Tongue (tissue), 2 donors: ENCODE data around the gene ALG3.

DNA sequence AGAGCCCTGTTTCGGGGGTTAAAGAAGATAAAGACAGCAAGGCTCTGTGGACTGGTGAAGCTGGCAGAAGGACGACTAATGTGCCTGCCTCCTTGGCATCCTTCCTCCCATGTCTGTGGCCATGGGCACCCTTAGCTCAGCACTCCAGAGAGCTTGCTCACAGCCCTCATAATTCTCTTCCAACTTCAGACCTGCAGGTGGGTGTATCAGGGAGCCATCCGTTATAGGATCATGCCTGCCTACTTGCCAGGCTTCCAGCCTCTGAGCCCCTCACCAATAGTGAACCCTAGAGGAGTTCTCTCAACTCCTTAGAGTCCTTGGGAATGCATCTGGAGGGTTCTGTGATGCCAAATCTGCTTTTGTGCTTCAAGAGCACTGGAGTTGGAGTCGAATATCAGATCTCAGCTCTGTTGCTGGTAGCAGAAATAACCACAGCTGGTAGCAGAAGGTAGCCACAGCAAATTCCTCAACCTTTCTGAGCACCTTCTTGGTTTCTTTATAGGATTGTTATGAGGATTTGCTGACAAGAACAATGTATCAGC, 9.3 kb downstream of the ABCF3 start:
- RAMPAGE, long total RNA = no peak

DNA sequence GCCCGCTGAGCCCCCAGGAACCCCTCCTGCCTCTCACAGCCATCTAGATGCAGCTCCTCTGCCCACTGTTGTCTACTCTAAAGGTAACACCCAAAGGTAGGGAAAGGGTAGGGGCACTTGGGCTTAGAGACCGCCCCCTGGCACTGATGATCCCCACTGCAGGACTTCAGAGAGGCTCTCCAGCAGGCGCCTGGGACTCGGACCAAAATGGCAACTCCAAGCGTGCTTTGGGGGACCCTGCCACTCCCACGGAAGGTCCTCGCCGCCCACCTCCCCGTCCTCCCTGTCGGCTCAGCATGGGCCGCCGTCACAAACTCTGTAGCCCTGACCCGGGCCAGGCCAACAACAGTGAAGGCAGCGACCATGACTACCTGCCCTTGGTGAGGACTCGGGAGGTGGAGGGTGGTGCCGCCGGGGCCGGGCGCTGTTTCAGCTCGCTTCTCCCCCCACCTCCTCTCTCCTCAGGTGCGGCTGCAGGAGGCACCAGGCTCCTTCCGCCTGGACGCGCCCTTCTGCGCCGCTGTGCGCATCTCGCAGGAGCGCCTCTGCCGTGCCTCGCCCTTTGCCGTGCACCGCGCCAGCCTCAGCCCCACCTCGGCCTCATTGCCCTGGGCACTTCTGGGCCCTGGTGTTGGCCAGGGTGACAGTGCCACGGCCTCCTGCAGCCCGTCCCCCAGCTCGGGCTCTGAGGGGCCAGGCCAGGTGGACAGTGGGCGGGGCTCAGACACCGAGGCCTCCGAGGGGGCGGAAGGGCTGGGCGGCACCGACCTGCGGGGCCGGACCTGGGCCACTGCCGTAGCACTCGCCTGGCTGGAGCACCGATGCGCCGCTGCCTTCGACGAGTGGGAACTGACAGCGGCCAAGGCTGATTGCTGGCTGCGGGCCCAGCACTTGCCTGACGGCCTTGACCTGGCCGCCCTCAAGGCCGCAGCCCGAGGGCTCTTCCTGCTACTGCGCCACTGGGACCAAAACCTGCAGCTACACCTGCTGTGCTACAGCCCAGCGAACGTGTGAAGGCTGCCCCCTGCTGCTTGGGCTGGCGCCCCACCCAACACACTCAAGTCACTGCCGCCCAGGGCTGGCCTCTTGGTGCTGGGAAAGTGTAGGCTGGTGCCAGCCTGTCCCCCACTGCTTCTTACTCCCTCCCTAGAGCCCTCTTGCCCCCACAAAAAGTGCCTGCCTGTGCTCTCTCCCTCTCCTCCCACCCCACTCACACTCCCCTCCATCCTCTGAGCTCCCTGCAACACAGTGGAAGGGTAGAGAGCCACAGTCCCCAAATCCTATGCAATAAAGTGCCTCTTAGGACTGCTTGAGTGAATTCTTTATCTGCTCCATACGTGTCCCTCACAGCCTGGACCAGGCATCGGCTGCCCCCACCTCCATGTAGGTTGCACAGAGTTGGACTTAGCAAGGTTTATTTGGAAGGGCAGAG, 7.2 kb downstream of the ALG3 start:
- RAMPAGE, long total RNA = no peak

- RAMPAGE, long total RNA = start-site peak on the minus strand at chr3:184248938-184248949, 15 and 13 reads in 2 replicates
Observed at GRCh38 chr3:184248153-184249115, at the start of gene ALG3. TSS of gene ALG3 (minus strand) at chr3:184248962.

DNA sequence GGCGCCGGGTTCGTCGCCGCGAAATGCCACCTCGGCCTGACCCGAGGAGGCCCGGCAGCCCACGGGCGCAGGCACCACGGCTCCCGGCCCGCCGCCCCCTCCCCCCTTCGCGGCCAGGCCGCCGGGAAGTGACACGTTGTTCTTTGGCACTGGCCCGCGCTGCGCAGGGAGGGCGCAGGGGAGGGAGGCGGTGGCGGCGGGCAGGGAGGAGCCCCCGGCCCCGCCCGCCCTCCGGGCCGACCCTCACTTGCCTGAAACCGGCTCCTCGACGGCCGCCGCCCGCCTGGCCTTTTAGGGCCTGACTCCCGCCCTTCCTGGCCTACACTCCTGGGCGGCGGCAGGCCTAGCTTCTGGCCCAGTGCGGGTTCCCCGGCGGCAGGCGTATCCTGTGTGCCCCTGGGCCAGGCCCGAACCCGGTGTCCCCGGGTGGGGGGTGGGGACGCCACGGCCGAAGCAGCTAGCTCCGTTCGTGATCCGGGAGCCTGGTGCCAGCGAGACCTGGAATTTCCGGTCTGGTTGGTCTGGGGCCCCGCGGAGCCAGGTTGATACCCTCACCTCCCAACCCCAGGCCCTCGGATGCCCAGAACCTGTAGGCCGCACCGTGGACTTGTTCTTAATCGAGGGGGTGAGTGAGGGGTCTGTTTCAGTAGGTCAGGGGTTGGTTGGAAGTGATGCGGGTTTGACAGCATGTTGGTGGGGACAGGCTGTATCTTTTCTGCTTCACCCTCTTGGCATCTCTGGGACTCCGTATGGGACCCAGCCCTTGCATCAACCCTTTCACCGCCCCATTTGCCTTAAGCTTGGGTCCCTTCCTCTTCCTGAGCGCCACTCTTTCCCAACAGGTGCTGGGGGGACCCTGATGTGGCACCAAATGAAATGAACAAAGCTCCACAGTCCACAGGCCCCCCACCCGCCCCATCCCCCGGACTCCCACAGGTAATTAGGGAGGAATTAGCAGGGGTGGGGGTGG, 800 bp downstream of the EIF4G1 start:
- RAMPAGE, long total RNA = start-site peak on the plus strand centred at position 240 of the sequence, 64 bp wide, 18 and 22 reads in 2 replicates

DNA sequence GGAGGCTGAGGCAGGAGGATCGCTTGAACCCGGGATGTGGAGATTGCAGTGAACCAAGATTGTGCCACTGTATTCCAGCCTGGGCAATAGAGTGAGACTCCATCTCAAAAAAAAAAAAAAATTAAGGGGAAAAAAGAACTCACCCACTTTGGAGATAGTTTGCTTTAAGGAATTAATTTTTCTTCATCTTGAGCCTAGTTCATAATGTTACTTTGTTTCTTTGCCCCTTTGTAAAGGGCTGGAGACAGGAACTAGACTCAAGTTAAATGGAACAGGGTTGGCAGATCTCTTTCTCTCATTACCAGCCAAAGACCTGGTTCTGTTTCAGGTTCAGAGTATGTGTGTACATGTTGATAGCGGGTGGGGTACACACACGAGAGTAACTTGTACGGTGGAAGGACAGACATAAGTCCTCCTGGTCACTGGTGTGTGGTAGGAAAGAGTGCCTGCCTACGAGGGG, 4.6 kb downstream of the EIF4G1 start:
- RAMPAGE, long total RNA = no peak

- RAMPAGE, long total RNA = no peak
Observed at GRCh38 chr3:184331171-184332068, 6.0 kb upstream of the FAM131A start.

- RAMPAGE, long total RNA = no peak
Observed at GRCh38 chr3:184525268-184526412, 35.9 kb upstream of the EPHB3 start.

GRCh38 chr3:184565578-184566173, 4.1 kb downstream of the EPHB3 start:
- RAMPAGE, long total RNA = no peak

DNA sequence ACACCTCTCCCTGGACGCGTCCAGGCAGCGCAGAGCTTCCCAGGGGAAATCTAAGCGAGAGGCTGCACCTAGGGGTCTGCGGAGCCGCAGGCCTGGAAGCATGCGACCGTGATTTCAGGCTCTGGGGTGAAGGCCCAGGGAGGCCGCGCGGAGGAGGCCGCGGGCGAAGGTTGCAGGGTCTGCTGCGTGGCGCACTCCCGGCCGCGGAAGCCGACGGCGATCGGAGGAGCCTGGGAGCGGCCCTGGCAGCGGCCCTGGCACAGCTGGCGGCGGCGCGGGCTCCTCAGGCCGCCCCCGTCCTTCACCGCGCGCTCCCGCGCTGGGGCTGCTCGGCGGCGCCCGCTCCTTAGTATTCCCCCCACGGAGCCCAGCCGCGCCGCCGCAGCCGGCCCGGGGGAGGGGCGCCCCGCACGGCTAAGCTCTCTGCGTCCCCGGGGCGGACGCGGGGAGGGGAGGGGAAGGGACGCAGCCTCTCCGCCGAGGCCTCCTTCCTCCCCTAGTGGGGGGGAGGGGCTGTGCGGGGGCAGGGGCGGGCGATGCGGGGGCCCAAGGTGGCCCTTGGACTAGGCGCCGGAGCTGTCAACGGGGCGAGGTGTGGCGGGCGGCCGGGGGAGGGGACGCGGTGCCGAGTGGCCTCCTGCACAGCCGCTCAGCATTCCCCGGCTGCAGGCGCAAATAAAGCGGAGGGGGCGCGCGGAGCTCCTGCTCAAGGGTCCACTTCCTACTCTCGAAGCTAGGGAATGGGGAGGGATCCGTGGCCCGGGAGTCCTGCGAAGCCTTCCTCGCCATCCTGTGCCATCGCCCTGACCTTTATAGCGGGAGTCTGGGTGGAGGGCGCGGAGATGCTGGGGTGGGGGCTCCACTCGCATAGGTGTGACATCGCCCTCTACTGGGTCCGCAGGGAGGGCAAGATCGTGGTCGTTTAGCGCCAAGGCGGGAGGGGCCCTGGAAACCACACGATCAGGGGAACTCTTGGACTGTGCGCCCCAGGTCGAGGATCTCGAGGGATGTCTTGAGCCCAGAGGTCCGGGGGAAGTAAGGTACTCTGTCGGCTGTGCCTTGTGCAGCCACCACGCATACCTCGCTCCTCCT, 22.1 kb downstream of the EPHB3 start:
- RAMPAGE, long total RNA = no peak

DNA sequence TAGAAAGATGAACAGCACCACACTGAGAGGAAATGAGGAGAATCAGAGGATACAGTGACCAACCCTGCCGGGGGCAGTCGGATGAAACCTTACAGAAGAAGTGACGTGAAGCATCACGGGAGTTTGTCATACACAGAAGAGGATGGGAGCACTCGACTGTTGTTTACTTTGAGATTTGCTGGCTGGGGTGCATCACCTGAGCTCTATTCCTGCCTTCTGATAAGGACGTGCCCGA, 45.4 kb downstream of the MAGEF1 start:
- RAMPAGE, long total RNA = no peak

DNA sequence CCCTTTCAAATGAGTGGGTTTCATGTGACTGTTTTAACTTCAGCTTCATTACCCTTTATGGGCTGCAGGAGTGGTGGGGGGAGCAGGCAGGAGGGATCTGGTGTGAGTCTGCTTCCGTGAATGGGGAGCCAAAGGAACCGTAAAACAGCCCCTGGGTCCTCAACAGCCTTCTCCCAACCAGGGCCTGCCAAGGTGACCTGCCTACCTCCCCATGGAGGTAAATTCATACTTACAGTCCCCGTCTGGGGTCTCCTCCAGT, 31.2 kb downstream of the MAGEF1 start:
- RAMPAGE, long total RNA = no peak

- RAMPAGE, long total RNA = no peak
Observed at GRCh38 chr3:184691427-184692246, 20.2 kb downstream of the MAGEF1 start.

DNA sequence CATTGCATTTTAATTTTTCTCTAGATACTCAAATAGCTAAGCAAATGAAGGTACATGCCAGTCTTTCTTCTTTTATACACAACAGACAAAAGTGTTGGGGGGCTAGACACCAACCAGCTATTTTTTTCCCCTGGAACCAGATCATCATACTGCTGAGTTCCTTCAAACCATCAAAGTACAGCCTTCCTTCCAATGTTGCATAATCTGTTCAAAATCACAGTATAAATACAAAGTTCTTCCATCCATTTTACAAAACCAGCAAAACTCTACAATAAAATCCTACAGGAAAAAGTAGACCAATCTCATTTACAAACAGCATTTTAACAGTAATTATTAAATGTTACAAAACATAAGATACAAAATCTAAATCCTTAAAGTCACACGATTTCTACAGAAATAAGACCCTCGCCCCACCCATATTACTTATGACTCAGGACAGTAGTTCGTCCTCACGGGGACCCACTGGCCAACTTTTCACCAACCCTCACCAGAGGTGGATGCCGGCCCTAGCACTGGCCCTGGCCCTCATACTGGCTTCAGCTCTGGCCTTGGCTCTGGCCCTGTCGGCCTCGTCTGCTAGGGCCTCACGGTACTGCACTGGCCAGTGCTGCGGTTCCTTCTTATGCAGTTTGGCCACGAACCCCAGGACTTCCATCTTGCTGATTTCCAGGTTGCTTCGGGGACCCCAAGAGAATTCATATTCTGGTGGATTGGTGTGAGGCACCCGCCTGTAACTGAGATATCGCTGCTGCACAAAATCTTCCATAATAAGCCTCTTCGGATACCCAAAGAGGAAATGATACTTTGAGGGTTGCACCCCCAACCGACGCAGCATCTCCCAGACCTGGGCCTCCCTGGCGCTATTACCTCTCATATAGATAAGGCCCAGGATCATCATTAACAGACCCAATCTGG, 1.2 kb downstream of the MAGEF1 start:
- RAMPAGE, long total RNA = no peak

DNA sequence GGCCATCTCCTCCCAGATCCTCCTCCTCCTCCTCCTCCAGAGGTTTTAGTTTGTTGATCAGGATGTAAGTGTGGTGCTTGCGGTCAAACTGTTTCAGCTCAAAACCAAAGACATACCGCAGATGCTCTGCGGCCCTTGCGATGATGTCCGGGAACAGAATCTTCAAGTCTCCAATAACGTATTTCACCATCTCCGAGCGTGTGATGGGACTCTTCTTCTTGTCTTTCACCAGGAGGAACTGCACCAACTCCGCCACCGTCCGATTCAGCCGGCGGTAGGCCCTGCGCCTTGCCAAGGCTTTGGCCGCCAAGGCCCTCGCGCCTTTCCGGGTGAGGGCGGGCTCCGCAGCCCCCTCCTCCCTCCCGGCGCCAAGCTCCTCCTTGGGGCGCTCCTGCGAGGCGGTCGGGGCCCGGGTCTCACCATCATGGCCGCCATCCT, 516 bp downstream of the MAGEF1 start:
- RAMPAGE, long total RNA = no peak

GRCh38 chr3:184756792-184757968, 45.3 kb upstream of the MAGEF1 start:
- RAMPAGE, long total RNA = no peak

DNA sequence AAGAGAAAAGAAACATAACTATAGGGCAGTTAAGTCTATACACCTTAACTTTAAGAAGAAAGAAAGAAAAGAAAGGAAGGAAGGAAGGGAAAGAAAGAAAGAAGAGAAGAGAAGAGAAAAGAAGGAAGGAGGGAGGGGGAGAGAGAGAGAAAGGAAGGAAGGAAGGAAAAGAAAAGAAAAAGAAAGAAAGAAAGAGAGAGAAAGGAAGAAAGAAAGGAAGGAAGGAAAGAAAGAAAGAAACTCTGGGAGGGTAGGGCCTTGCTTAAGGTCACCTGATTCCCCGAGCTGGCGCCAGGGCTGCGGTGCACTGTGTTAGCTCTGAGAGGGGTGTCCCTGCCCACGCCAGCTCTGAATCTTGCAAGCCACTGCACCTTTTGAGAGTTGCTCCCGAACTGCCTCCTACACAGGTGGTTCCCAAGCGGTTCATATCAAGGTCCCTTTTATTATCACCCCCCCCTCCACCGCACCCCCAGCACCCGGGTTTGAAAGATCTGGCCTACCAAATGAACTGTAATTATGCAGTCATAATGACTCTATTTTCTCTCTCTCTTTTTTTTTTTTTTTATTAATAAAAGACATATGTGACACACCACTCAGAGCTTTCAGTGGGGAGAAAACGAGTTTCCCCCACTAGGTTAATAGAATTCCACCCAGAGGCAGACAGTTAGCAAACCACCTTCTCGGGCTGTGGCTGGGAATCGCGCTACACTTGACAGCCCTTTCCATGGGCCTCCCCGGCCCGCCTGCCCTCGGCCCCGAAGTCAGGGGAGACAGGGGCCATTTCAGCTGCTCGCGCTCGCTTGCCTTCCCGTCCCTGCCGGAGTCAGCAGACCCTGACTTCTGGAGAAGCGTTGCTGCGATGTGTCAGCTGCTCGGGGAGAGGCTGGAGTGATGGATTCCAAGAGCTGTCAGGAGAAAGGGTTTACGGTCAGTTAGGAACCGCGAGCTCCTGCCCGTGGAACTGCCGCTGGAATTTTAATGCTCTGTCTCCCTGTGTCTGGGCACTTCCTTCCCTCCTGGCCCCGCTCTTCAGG, 38.9 kb upstream of the VPS8 start:
- RAMPAGE, long total RNA = no peak

DNA sequence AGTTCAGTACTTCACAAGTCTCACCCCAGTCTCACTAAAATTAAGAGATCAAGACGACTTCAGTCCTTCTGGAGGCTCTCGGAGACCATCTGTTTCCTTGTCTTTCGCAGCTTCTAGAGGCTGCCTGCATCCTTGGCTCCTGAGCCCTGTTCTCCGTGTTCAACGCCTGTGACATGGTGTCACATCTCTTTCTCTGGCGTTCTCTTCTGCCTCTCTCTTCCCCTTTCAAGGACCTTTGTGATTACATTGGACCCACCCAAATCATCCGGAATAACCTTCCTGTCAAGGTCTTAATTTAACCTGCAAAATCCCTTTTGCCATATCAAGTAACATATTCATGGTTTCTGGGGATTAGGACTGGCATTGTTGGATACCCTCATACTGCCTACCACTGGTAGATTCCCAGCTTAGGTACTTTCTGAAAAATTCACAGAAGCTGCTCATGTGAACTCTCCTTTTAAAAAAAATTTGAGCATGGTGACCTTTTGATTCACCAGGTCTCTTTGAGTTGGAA, 8.3 kb downstream of the VPS8 start:
- RAMPAGE, long total RNA = no peak

DNA sequence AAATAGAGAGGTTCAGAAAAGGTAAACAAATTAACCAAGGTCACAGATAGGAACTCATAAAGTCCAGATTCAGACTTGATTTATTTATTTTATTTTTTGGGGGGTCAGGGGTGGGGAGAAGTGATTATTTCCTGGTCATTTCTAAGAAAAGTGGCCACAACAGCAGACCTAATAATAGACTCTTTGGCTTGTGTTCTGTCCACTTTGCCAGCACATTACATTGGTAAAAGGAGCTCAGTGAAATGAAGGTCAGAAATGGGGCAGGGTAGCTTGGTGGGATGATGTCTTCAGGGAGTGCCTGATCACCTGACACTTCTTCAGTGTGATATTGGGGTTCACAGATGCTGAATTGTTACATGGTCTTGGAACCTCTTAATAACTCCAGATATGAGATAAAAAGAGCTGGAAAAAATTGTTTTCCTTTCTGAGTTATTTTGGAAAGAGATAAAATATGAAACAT, 10.1 kb downstream of the VPS8 start:
- RAMPAGE, long total RNA = no peak

GRCh38 chr3:185216146-185216907, 37.5 kb downstream of the EHHADH start:
- RAMPAGE, long total RNA = no peak

DNA sequence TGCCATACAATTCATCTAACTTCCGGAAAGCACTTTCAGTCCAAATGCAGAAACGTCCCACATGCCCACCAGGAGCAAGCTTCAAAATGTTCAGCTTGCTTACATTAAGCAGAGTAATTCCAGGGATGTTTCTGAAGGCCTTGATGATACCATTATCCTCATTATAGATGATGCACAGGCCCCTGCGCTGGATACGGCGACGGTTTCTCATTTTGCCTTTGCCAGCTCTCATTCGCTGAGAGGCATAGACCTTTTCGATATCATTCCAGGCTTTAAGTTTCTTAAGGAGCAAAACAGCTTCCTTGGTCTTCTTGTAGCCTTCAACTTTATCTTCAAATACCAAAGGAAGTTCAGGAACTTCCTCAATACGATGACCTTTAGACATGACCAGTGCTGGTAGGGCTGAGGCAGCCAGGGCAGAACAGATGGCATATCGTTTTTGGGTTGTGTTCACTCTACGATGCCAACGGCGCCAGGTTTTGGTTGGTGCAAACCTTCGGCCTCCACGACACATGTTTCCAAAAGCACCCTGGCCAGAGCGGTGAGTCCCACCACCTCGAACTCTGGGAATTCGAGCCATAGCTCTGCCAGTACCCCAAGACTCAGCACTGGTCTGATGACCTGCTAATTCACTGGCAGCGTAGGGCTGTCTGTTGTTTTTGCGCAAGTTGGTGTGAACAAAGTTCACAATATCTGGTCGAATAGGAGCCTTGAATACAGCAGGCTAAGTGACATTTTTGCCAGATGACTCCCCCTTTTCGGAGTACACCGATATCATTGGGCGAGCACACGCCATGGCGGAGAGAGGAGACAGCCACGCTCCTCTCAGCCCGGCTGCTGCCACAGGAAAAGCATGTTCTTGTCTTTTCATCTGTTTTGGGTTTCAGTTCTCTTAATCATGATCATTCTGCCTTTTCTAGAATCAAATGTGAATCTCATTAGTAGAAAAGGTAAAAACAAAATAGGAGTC, 55.3 kb downstream of the MAP3K13 start:
- RAMPAGE, long total RNA = start-site peak on the minus strand centred at position 838 of the sequence, 31 bp wide, 64 and 18 reads in 2 replicates